Right lobe of liver (tissue), 4 donors: ENCODE results near the genes RNF215, SEC14L3 and OSBP2.

GRCh38 chr22:30386536-30387825 lies at the start of gene RNF215:
Gene RNF215 (minus strand): TSS chr22:30387411.
- PRO-cap, 4 experiments: peak in 4 of 4 experiments; most common plus-strand start chr22:30387182 (in 1); most common minus-strand start chr22:30387391 (in 4)
- RAMPAGE, long total RNA, 2 experiments: no peak in any of the 2 experiments

DNA sequence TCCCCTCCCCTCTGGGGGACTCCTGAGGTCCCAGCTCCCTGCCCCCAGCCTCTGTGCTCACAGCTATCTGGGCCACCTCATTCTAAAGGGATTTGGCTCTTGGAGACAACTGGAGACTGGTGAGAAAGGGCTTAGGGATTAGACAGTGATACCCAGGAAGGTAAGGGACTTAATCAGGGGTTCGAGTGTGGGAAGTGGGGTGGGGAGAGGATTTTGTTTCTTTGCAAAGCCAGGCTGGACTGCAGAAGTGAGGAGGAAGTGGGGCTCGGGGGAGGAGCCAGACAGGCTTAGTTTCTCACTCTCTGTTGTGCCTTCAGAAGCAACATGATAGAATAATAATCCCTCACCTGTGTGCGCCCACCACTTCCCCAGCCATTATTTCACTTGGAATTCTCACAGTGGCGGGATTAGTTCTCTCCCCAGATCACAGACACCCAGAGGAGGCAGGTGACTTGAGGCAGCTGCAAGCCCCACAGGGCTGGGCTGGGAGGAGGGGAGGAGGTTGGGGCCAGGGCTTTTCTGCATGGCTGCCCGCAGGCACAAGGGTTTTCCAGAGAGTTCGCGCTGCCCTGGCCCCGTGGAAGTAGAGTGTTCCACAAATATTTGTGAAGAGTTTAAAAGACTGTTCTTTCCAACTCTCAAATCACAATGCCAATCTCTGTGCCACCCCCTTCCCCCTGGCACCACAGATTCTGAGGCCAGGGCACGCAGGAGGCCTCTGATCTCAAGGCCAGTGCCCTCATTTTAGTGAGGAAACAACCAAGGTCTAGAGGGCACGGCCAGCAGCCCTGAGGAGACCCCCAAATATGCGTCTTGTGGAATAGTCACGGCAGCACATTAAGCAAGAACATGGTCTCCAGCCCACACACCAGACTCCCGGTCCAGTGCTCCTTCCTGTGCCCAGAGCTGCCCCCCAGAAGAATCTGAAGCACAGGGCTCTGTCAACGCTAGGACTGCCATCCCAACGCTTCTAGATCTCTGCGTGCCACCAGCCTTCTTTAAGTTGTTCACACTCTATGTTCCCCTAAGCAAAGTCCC lies 3.9 kb upstream of the SEC14L2 start:
- PRO-cap, 4 experiments: peak in 4 of 4 experiments; most common plus-strand start position 544 of the sequence (in 3); most common minus-strand start position 590 of the sequence (in 4)
- RAMPAGE, long total RNA, 2 experiments: no peak in any of the 2 experiments

DNA sequence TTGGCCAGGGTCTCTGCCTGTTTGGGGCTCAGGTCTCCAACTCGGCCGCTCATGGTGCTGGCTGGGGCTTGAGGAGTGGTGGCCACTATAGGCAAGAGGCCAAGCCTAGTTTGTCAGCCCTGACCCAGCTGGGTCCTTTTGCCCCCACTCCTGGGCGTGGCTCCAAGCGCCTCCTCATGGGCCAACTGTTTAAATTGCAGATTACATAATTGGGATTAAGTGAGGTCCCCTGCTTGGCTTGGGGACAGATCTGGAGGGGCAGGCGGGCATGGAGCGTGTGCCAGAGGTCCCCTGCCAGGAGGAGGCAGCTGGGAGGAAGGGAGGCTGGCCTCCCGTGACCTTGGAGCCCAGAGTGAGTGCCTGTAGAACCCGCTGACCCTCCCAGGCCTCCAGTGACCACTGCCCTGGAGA lies at the start of gene SEC14L3:
Gene SEC14L3 (minus strand): TSS at position 112 of the 411 bp plus-strand sequence.
- PRO-cap, 4 experiments: no peak in any of the 4 experiments
- RAMPAGE, long total RNA, 2 experiments: no peak in any of the 2 experiments

GRCh38 chr22:30615433-30616240 lies 8.7 kb downstream of the TCN2 start:
- PRO-cap, 4 experiments: peak in 1 of 4 experiments; most common plus-strand start chr22:30615676 (in 1); most common minus-strand start chr22:30615517 (in 1)
- RAMPAGE, long total RNA, 2 experiments: no peak in any of the 2 experiments

GRCh38 chr22:30665675-30666142 lies 2.0 kb downstream of the DUSP18 start:
- PRO-cap, 4 experiments: no peak in any of the 4 experiments
- RAMPAGE, long total RNA, 2 experiments: no peak in any of the 2 experiments

DNA sequence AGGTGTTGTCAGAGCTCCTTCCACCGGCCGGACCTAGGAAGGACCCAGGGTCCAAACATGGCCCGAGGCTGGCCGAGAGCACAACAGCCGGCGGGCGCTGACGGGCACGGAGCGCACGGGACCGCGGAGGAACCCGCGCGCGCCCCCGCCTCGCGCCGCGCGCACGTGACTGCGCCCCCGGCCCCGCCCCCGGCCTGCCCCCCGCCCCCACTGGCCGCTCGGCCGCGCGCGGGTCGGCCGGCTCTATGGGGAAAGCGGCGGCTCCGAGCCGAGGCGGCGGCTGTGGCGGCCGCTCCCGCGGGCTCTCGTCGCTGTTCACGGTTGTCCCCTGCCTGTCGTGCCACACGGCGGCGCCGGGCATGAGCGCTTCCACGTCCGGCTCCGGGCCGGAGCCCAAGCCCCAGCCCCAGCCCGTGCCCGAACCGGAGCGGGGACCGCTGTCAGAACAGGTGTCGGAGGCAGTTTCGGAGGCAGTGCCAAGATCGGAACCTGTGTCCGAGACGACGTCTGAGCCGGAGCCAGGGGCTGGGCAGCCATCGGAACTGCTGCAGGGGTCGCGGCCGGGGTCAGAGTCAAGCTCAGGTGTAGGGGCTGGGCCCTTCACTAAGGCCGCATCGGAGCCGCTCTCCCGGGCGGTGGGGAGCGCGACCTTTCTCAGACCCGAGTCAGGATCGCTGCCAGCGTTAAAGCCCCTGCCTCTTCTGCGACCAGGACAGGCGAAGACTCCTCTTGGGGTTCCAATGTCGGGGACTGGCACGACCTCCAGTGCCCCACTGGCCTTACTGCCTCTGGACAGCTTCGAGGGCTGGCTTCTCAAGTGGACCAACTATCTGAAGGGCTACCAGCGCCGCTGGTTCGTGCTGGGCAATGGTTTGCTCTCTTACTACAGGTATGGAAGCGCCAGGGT lies at the start of gene OSBP2:
Gene OSBP2 (plus strand): TSS at position 210 of the 907 bp plus-strand sequence.
- PRO-cap, 4 experiments: peak in 4 of 4 experiments; most common plus-strand start position 252 of the sequence (in 2); most common minus-strand start position 167 of the sequence (in 3)
- RAMPAGE, long total RNA, 2 experiments: no peak in any of the 2 experiments

GRCh38 chr22:30705753-30706750 lies 11.4 kb downstream of the OSBP2 start:
- PRO-cap, 4 experiments: no peak in any of the 4 experiments
- RAMPAGE, long total RNA, 2 experiments: no peak in any of the 2 experiments

GRCh38 chr22:30881164-30881954 lies 87.2 kb downstream of the MORC2 start:
- PRO-cap, 4 experiments: peak in 2 of 4 experiments; most common plus-strand start chr22:30881684 (in 2)
- RAMPAGE, long total RNA, 2 experiments: no peak in any of the 2 experiments

GRCh38 chr22:30969351-30970313 lies 1.1 kb upstream of the MORC2 start:
- PRO-cap, 4 experiments: peak in 3 of 4 experiments; most common plus-strand start chr22:30969454 (in 2); most common minus-strand start chr22:30969879 (in 1)
- RAMPAGE, long total RNA, 2 experiments: no peak in any of the 2 experiments

DNA sequence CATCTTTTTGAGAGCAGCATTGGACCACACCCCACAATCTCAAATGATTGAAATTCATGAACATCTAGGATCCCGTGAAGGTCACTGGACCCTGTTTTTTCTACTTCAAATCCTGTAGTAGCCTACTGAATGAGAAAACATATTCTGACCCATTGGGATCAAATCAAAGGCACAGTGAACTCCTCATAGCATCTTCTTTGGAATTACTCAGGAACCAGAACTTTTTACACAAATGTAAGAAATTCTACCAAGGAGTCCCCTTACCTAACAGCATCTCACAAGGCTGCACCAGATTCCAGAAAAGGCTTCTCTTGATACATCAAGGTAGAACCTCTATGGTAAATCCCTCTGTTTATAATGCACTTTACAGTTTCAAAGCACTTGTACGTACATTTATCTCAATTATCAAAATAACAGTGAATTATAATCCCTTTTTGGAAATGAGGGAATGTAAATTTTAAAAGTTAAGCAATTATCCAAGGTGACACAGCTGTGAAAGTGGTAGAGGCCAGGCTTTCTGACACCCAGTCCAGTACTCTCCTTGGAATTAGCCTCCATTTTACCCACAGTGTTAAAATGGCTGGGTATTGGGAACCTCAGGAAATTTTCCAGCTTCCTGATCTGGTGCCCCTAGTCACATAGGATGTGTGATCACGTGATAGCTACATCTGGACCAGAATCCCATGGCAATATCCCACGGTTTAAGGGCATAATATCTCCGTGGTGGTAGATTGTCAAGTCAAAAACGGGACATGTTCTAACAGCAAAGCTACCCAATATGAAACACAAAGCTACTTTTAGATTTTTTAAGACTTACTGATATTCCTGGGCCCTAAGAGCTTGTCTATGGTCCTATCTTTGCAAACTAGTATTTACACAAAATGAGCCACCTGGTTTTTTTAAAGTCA lies 4.9 kb upstream of the MORC2 start:
- PRO-cap, 4 experiments: no peak in any of the 4 experiments
- RAMPAGE, long total RNA, 2 experiments: no peak in any of the 2 experiments

- PRO-cap, 4 experiments: peak in 3 of 4 experiments; most common plus-strand start chr22:30978693 (in 3)
- RAMPAGE, long total RNA, 2 experiments: no peak in any of the 2 experiments
Measured at GRCh38 chr22:30978065-30979077, 9.8 kb upstream of the MORC2 start.

DNA sequence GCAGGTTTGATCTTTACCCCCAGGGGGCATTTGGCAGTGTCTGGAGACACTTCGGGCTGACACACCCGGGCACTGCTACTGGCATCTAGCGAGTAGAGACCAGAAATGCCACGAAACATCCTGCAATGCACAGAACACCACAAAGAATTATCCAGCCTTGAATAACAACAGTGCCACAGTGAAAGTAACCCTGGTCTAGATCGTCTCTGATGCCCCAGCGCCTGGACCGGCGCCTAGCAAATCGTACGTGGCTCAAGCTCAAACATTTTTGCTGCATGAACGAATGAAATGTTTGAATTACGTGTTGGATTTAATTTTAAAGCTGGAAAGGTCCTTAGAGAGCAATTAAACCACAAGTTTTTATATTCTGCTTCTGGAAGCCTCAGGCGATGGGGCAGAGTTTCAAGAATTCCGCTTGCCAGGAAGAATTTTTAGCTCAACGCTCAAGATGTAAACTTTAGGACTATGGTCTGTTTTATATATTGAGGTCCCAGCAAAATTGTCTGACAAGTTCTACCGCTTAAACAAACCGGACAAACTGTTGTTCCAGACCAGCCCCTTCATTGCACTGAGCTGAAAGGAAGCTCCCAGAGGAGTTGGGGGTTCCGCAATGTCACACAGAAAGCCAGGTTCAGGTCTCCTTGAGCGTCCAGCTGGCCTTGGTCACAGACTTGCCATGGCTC lies 44.3 kb upstream of the SMTN start:
- PRO-cap, 4 experiments: no peak in any of the 4 experiments
- RAMPAGE, long total RNA, 2 experiments: no peak in any of the 2 experiments

- PRO-cap, 4 experiments: no peak in any of the 4 experiments
- RAMPAGE, long total RNA, 2 experiments: no peak in any of the 2 experiments
Measured at GRCh38 chr22:31081492-31081732, 294 bp downstream of the SMTN start.

- PRO-cap, 4 experiments: peak in 1 of 4 experiments; most common plus-strand start chr22:31098810 (in 1); most common minus-strand start chr22:31098802 (in 1)
- RAMPAGE, long total RNA, 2 experiments: no peak in any of the 2 experiments
Measured at GRCh38 chr22:31098475-31099316, 8.7 kb downstream of the SELENOM start.

GRCh38 chr22:31126377-31127179 lies 3.8 kb downstream of the INPP5J start:
- PRO-cap, 4 experiments: no peak in any of the 4 experiments
- RAMPAGE, long total RNA, 2 experiments: no peak in any of the 2 experiments

- PRO-cap, 4 experiments: no peak in any of the 4 experiments
- RAMPAGE, long total RNA, 2 experiments: no peak in any of the 2 experiments
Measured at GRCh38 chr22:31148564-31148931, 8.2 kb upstream of the PLA2G3 start.

DNA sequence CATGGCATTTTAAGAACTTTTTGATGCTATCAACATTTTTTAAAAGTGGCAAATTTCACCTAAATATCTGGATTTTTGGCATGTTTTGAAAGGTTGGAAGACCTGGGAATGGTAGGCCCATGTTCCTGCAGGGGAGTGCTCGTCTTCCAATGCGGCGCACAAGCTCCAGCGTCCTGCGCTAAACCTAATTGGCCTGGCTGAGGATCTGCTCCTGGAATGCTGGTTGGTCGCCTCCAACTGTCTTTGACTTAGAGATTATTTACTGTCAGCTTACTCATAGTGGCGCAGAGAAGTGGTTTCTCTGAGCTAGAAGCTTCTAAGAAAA lies 641 bp upstream of the LIMK2 start:
- PRO-cap, 4 experiments: no peak in any of the 4 experiments
- RAMPAGE, long total RNA, 2 experiments: no peak in any of the 2 experiments

DNA sequence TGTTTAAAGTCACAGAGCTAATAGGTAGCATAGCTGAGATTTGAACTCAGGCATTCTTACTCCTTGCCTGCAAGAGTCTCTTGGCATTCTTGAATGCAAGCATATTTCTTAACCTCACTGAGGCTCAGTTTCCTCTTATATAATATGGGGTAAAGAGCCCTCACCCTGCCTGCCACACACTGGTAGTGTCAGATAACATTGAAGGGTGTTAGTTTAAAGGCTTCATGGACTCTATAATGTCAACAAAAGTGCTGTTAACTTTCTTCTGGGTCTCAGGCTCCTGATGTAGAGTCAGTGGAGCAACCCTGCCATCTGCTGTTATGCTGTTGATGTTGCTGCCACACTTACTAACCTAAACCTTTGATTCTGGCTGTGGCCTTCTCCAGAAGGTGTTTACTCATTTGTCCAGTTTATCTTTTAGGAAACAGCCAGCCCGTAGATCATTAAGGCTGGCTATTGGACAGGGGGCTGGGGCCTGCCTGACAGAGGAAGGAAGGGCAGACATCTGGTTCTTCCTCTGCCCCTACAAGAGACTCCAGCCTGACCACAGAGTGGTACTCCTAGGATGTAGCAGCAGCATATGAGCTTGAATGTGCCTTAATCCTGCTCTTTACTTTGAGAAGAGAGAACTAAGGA lies 19.1 kb downstream of the LIMK2 start:
- PRO-cap, 4 experiments: peak in 2 of 4 experiments; most common plus-strand start position 450 of the sequence (in 1); most common minus-strand start position 187 of the sequence (in 2)
- RAMPAGE, long total RNA, 2 experiments: no peak in any of the 2 experiments

DNA sequence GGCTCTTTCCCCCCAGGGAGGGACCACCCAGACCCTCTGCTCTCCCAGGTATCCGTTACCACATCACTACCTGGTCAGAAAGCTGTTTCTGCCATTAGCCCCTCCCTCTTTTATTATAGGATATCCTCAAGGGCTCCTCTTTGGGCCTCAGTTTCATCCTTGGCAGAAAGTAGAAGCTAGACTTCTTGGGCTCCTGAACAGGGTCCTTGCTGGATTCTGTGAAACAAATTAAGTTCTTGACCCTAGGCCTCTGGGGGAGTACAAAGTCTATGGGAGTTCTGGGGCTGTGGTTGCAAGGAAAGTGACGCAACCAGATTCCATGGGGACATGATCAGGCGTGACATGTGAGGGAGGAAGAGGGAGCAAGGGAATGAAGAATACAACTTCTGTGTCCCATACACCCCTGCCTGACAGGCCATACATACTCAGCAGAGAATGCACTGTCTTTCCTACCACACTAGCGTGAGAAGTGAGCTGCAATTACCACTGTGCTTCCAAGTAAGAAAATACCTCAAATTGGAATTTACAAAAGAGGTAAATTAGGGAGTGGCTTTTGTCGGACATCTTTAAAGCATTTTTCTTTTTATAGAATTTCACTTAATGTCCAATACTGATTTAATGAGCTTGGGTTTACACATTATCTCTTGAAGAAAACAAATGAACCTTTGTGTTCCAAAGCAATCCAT lies 38.7 kb downstream of the LIMK2 start:
- PRO-cap, 4 experiments: no peak in any of the 4 experiments
- RAMPAGE, long total RNA, 2 experiments: no peak in any of the 2 experiments

DNA sequence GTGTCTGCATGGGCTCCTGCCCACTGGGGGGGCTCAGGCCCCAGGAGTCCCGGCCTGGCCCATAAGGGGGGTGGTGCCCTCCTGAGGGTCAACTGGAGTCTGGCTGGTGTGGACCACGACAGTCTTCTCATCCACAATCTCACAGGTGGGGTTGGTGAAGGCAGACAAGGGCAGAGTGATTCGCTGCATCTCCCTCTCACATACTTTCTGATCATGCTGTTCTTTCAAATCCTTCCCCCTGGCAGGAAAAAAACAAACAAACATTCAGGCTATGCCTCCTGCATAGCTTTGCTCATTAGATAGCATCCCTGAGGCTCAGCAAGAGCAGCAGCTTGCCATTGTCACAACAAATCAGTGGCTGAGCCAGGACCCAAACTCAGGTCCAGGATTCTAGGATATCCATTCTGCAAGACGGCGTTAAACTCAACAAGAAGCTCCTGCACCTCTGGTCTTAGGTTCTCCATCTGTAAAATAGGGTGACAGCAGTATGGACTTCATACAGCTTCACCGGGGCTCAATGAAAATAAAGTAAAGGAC lies 9.2 kb downstream of the PIK3IP1 start:
- PRO-cap, 4 experiments: no peak in any of the 4 experiments
- RAMPAGE, long total RNA, 2 experiments: no peak in any of the 2 experiments